Occipital lobe (tissue), 2 donors: ENCODE measurements around the genes KHDRBS1, ZBTB8OS and AZIN2.

DNA sequence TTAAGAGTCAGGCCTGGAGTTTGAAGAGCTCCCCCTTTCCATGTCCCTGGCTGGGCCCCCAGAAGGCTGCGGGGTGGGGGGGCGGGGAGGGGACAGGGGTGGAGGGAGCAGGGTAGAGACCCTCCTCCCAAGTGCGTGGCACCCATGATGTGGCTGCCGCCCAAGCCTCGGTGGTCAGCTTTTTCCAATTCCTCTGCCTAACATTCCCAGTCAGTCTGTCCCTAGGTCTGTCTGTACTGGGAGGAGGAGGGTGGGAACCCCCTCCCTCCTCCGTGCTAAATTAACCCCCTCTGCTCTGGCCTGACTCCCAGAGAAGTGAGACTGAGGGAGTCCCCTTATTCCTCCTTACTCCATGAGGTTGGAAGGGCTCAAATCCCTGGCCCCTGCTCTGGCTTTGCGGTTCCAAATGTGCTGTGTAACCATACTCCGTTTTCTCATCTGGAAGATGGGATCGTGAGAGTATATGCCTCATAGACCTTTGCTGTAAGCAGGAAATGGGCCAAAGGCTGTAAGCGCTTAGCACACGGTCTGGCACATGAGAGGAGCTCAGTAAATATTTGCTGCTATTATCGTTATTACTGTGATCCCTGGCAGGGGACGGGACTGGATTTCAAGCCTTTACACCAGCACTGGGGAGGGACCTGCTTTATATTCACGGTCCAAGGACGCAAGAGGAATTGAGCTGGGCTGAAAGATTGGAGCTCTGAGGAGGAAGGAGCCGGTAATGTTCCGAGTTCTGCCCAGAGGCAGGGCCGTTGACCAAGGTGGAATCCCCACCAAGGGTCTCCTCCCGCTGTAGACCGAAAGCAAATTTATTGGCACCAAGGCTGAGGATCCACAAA is 712 bp upstream of the COL16A1 start:
- RAMPAGE, long total RNA, result no peak

DNA sequence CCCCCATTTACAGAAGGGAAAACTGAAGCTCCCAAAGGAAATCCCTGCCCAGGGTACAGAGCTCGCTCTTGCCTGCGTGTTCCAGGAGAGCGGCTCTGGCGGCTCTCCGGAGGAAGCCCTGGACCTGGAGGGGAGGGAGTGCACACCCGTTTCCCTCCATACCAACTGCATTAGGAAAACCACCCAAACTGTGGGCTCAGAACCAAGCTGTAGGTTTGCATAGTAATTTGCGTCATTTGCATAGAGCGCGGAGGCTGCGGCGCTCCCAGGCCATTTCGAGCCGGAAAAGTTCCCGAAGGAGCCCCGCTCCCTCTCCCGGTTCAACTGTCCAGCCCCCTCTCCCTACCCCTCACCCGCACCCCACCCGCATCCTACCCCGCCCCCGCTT is 24.7 kb upstream of the ADGRB2 start:
- RAMPAGE, long total RNA, result no peak

- RAMPAGE, long total RNA, result no peak
Observed at GRCh38 chr1:31802468-31803058, 13.3 kb downstream of the SPOCD1 start.

DNA sequence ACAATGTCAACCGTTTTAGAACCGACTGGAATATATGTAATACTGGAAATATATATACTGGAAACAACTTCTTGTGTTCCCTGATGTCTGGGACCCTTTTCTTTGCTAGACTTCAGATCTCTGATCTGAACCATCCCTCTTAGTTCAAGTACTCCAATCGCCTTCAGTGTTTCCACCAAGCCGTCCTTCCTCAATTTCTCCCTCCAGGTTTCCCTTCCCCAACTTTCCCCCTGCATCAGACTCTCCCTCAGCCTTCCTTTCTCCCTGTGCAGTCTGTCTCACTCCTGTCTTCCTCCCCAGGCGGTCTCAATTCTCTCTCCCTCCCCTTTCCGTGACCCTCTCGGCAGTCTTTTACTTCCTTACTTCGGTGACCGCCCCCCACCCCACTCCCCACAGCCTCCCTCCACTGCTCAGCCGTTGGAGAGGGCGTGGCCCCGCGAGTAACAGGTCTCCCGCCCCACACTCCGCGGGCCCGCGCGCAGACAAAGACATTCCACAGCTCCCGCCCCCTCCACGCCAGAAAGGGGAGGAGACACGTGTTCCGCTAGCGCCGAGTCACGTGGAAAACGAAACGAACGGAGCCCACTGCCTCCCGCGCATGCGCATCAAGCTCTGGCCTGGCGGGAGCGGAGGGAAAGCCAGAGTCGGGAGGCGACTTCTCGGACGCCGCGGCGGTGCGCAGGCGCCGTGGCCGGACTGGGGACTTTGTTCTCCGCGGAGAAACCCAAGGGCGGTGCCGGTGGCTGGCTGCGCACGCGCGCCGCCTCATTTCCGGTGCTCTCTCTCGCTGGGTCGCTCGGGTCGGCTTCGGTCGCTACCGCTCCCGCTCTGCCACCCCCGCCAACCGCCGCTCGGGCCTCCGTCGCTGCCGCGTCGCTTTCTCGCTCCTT is at the start of gene KHDRBS1:
KHDRBS1 (plus strand) TSS at position 782 of the 890 bp plus-strand sequence.
- RAMPAGE, long total RNA, result no peak

DNA sequence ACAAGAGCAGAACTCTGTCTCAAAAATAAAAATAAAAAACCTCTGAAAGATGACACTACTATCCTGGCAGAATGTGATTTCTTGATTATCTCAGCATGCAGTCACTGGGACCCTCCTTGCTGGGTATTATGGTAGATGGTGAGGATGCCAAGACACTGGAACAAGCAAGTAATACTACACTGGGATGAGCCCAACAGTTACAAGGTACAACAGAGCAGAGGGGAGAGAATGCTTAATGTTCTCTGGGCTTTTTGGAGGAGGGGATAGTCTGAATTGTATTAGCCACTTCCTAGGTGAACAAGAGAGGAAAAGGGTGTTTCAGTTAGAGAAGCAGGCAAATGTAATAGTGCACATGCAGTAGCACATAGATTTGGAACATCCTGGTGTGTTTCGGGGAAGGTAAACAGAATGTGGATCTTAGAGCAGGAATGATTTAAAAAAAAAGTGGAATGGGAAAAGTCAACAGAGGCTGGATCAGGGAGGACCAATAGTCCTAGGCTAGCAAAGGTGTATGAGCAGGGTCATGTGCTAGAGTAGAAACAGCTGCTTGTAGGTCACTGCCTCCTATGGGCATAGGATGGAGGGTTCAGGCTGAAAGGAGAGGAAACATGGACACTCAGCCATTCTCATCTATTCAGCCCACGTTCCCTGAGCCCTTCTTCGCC is 3.9 kb upstream of the KPNA6 start:
- RAMPAGE, long total RNA, result no peak

DNA sequence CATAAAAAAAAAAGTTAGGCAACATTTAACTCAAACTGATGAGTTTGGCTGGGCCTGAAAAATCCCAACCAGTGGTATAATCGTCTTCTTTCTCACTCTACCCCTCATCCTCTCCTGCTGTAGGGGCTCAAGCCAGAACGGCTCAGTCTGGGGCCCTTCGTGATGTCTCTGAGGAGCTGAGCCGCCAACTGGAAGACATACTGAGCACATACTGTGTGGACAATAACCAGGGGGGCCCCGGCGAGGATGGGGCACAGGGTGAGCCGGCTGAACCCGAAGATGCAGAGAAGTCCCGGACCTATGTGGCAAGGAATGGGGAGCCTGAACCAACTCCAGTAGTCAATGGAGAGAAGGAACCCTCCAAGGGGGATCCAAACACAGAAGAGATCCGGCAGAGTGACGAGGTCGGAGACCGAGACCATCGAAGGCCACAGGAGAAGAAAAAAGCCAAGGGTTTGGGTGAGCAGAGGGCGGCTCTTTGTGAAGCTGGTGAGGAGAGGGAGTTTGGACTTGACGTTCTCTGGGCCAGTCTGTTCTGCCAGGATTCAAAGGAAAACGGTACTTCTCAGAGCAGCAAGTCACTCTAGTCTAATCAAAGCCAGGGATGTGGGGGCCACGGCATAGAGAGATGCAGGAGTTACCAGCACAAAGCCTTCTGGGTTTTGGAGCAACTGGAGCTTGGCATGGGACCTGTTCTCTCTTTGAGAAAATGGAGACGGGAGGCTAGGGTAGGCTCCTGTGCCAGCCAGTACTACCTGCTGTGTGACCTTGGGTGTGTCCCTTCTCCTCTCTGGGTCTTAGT is 1.8 kb downstream of the TXLNA start:
- RAMPAGE, long total RNA, result no peak

- RAMPAGE, long total RNA, result no peak
Observed at GRCh38 chr1:32263769-32264216, 12.7 kb downstream of the LCK start.

- RAMPAGE, long total RNA, result no peak
Observed at GRCh38 chr1:32373088-32373857, 10.9 kb downstream of the TSSK3 start.

GRCh38 chr1:32386689-32387426 is 7.4 kb downstream of the BSDC1 start:
- RAMPAGE, long total RNA, result no peak

- RAMPAGE, long total RNA, result no peak
Observed at GRCh38 chr1:32500314-32501166, 35.7 kb downstream of the ZBTB8B start.

DNA sequence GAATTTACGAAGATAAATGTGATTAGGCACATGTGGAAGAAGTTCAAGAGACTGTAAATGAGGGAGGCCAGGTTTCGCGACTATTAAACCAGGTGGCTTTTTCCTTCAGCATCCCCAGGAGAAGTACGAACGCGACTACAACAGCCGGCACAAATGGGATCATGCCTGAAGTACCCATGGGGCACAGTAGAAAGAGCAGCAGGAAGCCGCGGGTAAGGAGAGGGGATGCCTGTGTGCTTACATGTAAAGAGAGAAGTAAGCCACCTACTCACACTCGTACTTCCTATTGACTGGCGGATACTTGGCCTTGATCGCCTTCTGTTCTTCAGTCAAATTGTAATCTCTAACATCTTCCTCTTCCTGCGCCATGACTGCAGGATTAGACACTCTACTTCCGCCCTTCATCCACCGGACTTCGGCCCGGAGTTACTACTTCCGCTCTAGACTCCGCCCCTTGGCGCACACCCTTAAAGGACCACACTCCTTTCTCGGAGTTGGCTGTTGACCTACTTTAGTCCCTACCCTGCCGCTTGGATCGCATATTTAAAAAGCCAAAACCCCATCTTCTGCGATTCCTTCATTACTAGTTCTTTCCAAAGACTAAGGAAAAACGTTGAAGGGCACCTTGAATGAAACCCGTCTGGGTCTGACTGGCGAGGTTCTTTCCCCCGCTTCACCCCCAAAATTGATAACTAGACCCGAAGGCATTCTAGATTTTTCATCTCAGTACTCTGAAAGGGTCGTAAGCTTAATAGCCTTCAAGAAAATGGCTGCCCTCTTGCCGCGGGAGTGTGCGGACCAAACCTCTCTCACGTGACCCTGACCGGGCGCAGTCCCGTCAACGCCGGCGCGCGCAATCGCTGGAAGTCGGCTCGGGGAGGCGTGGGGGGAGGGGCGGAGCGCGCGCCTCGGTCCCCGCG is at the start of gene ZBTB8OS:
ZBTB8OS (minus strand) TSS at position 390 of the 920 bp plus-strand sequence.
- RAMPAGE, long total RNA, result start-site peak on the minus strand centred at position 383 of the sequence, 42 bp wide, 404 and 60 reads in 2 replicates

DNA sequence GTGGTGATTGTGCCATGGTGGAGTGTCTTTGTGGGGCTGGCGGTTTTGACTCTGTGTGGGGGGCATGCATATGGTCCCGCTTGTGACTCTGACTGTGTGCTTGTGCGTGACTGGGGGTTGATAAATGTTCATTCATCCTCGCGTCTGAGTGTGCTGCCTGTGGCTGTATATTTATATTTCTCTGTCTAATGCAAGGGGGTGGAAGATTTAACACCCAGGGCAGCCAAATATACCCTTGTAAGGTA is 1.2 kb upstream of the SYNC start:
- RAMPAGE, long total RNA, result no peak

GRCh38 chr1:32716400-32717168 is 14.0 kb upstream of the SYNC start:
- RAMPAGE, long total RNA, result no peak

DNA sequence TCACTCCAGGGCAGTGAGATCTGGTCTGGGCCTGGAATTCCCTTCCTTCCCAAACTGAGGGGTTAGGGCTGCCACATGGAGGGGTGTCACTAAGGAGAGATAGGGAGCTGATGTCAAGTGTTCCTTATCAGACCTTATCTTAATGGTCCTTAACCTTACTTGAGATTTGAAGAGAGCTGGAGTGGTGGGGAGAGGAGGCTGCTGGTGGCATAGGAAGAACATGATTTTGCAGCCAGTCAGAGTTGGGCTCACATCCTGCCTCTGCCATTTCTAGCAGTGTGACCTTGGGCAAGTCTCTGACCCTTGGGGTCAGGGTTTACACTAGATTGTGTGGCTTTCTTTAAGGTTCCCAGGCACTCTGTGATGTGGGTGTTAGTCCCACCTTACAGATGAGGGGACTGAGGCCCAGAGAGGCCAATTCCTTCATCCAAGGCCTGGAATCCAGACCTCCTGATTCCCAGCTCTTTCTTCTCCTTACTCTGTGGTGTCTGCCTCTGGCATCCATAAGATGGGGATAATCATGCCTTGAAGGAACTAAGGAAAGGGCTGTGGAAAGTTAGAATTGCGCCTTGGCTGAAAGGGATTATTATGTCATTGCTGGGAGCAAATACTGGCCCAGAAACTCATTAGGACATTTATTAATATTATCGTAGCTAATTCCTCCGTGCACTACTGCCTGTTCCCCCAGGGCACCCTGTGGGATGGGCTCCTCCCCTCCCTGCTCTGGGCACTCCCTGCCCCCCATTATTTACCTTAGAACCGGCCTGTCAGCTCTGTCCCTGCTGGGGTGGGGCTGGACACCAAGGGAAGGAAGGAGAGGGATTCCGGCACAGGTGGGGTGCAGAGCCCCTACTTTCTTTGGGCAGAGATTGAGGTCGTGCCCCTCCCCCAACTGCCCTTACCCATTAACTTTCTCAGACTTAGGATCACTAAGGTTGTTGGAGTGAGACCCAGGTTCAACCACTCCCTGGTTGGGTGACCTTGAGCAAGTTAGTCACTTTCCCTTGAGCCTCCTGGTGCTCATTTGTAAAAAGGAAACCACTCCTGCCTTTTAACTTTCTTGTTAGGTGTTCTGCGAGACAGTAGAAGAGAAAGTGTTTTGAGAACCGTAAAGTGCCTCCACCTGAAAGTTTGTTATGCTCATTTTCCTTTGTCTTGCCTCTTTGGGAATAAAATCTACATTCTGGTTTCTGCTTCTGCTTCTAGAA is 17.6 kb downstream of the KIAA1522 start:
- RAMPAGE, long total RNA, result no peak

- RAMPAGE, long total RNA, result no peak
Observed at GRCh38 chr1:32869852-32870265, 853 bp downstream of the FNDC5 start.

GRCh38 chr1:32872378-32873175 is 1.9 kb upstream of the FNDC5 start:
- RAMPAGE, long total RNA, result no peak

DNA sequence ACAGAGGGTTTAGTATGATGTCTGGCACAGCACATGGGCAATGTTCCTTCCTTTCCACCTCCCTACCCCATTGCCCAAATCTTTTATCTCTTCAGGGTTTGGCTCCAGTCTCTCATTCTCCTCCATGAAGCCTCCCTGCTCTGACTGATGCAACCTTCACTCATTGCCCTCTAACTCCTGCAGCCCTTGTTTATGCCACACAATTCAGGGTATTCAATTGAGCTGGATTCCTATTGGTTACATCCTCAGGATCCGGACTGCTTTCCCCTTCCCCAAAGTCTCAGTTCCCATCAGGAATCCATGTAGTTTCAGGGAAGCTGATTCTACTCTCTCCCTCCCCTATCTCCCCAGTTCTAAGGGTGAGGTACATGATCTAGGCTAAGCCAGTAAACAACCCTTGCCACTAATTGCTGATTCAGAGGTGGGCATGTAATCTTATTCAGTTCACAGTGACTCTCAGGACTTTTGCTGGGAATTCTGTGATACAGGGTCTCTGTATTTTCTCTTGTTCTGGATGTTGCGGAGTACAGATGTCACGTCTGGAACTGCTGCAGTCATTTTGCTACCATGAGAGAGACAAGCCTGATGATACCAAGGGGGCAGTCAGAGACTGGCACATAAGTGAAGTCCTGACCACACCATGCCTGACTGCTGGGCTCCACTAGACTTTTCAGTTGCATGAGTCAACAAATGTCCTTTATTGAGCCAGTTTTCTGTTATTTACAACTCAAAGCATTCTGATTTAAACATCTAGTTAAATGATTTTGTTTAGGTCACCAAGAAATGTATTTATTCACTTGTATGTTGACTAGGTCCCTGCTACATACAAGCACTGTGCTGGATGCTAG is 33.9 kb downstream of the AK2 start:
- RAMPAGE, long total RNA, result no peak

GRCh38 chr1:33035752-33036538 is 738 bp downstream of the AK2 start:
- RAMPAGE, long total RNA, result no peak

DNA sequence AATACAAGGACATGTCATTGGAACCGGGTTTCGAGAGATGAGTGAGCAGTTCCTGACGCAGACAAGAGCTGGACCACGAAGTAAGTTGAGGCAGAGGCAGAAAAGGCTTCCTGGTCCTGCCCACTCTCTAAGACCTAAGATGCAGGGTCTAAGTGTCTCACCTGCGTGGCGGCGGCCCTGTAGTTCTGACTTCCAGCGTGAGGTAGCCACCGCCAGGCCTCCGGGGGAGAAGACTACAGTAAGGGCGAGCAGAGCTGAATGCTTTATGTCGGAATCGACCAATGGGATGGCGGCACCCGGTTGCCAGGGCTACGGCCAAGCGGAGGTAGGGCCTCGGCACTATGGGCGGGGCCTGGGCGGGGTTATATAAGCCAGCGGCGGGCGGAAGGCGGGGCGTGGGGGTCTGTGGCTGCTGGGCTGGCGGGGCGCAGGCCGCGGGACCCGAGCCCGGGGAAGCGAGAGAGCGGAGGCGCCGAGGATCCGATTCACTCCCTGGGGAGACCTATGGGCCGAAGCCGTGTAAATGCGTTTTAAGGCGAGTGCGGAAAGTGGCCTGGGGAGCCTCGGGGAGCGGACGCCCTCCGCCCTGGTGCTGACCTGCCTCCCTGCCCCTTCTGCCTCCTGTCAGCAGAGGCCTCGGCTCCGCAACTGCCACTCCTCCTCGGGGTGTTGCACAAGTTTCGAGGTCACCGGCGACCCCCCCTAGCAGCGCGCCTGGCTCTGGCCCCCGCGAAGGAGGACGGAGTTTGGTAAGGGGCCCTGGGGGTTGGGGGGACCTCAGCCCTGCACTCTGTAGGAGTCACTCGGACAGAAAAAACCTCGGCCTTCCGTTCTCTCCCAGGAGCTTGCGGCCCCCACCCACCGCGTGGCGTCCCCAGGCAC is at the start of gene AZIN2:
AZIN2 (plus strand) TSS at position 394 of the 882 bp plus-strand sequence.
- RAMPAGE, long total RNA, result no peak

DNA sequence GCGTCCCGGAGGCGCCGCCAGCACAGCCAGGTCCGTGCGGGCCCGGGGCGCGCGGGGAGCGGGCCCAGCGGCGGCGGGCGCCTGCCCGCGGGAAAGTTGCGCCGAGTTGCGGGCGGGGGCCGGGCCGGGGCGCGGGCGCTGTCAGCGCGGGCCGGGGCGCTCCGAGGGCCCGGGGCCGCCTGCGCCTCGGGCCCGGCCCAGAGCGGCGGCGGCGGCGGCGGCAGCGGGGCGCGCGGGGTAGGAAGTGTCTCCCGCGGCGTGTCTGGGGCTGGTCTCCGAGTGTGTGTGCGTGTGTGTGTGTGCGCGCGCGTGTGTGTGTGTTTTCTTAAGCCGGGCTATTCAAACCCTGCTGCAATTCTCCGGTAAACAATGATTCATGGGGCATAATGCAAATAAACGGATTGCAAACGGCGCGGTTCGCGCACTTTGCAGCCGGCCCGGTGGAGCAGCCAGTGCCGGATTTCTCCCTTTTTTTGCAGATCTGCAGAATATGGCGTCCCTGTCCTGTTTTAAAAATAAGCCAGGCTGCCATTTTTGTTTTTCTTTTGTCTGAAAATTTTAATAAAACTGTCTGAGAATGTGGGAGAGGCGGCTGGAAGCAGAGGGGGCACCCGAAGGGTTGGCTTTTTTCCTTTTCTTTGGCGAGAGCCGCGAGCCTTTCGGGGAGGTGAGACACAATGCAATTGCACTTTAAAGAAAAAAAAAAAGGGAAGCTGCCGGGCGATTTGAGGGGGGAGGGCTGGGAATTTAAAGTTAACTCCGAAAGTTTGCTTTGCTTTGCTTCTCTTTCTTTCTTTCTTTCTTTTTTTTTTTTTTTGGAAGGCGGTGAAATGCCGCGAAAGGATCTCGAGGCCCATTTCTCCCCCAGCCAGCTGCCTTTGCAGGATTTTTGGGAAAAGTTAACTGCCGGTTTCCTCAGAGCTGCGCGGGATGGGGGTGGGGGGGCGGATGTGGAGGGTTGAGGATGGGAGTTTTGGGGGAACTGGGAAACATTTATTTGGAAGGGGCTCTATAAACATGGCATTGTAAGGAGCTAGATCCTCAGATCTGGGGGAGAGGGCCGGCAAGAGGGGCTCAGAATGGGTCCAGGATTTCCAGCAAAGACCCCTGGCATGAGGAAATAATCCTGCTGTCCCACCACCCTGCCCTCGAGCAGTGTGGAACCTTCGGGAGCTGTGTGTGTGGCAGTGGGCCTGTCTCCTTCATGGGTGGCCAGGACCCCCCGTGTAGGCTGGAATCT is 753 bp downstream of the ZNF362 start:
- RAMPAGE, long total RNA, result no peak